Aorta (tissue), 1 donor: Measurements from ENCODE around the gene CEP57L1.

- PRO-cap = no peak
Observed at GRCh38 chr6:107902786-107903052, 55.3 kb downstream of the SEC63 start.

- PRO-cap = no peak
Observed at GRCh38 chr6:108588456-108588997, 27.8 kb downstream of the FOXO3 start.

- PRO-cap = no peak
Observed at GRCh38 chr6:108595976-108596512, 35.3 kb downstream of the FOXO3 start.

- PRO-cap = no peak
Observed at GRCh38 chr6:108639785-108640312, 79.1 kb downstream of the FOXO3 start.

DNA sequence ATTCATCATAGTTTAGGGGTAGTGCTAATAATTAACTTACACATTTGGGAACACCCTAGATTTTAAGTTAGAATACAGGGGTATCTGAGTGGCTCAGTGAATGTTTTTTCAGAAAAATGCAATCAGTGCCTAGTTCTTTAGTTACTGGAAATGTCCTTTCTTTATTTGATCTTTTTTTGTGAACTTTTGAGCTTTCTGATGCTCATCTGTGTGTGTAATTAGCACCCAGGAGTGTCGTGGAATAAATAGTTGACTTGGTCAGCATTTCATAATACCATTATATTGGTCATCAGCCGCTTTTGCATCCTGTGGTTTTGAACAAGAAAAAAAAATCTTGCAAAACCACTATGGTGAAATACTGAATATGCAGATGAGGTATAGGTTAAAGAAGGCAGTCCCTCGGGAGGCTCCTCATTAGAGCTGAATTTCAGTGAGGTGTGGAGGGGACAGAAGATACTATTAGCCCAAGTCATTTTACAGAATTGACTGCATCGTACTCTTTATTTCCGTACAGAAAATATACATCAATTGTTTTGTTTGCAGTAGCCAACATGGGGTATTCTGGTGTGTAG lies 90.0 kb downstream of the FOXO3 start:
- PRO-cap = no peak

DNA sequence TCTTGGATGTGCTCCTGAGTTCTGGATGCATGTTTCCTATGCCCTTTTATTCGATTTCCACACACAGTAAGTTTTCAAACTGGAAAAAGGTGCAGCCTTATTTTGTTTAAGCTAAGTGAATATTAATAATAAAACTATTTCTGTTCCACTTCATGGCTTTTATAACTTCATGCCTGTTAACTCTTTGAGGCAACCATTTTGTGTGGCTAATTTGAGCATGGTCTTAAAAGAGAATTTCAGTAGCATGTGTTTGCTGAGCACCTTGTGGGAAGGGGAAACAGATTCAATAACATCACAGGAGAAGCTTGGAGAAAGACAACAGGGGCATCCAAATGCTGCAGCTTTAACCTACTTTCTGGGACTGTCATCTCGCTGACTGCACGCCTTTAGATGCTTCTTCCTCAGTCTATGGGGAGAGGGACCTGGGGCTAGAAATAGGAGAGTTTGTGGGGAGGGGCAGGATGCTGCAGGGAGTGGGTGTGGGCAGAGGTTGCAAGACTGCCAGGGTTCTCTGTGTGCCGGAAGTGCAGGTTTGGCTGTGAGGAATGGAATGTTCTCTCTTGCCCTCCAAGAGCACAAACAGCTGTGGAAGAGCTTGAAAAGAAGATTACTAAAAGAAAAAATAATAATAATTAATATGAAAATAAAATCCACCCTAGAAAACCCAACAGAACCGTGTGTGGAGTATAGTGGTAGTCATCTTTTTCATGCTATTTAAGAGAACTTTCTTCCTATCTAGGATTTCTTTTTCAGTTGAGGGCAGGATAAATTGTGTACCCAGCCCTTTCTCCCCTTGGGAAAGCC lies 93.2 kb downstream of the FOXO3 start:
- PRO-cap = no peak

DNA sequence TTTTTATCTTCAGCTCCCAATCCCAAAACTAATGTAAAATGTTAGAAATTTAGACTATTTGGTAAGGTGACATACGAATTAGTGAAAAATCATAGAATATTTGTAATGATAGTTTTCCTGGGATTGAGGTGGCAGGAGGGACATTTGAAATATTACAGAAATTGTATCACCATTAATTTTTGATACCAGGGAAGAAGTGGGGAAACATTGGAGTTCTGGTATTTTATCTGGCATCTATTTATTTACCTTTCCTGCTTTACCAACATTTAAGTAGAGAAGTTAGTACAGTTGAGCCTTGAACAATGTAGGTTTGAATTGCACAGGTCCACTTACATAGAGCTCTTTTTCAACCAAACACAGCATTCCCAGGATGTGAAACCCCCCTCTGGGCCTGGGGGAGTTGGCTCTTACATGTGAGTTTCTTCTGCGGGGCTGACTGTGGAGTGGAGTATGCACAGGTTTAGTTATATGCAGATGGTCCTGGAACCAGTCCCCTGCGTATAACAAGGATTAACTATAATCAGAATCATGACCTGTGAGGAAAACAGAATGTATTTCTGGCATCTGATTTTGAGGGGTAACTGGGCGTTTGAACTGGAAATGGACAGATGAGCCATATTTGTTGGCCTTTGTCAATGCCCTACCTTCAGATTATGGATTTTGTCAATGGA lies 97.0 kb downstream of the FOXO3 start:
- PRO-cap = no peak

DNA sequence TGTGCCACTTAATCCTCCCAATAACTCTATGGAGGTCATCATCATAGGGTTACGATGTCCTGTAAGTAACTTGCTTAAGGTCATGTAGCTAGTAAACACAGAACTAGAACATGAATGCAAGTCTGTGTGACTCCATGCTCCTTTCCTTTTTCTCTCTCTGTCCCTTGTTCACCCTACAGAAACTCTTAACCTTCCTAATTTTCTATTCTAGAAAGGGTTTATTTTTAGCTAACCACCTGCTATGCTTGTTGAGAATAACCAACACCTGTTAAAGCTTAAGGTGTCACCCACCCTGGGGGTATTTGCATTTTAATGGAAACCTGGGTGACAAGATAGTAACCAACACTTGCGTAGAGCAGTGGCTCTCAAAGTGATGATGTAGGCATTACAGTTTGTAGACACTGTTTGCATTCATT lies 114.6 kb upstream of the ARMC2 start:
- PRO-cap = no peak

GRCh38 chr6:108737816-108738417 lies 110.3 kb upstream of the ARMC2 start:
- PRO-cap = no peak

DNA sequence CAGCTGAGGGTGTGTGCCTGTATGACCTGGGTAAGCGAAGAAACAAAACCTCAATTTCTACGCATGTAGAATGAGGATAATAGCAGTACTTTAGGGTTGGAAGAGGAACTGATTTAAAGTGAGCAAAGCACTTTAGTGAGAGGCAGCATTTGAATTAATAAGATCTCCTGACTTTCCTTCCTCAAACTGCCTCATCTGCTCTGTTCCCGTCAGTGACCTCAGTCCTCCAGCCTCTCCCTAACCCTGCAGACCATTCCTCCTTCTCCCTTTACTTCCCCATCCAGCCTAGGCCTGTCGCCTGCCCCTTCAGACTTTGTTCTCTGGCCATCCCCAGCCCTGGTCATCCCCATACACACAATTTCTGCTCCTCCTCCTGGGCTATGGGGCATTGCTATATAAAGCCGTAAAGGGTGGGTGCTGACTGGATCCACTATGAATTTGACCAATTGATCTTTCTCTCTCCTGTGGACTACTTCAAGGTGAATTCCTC lies 6.7 kb upstream of the ARMC2 start:
- PRO-cap = unidirectional peak, plus-strand start at position 221 of the sequence

GRCh38 chr6:108851037-108851410 lies 2.8 kb downstream of the ARMC2 start:
- PRO-cap = no peak

GRCh38 chr6:109095332-109096212 lies at the start of gene CEP57L1:
TSS of gene CEP57L1 (plus strand) at chr6:109095507.
- PRO-cap = bidirectional peak, plus-strand start at chr6:109095507, minus-strand start at chr6:109095404

- PRO-cap = no peak
Observed at GRCh38 chr6:109163392-109164197, 68.3 kb downstream of the CEP57L1 start.

DNA sequence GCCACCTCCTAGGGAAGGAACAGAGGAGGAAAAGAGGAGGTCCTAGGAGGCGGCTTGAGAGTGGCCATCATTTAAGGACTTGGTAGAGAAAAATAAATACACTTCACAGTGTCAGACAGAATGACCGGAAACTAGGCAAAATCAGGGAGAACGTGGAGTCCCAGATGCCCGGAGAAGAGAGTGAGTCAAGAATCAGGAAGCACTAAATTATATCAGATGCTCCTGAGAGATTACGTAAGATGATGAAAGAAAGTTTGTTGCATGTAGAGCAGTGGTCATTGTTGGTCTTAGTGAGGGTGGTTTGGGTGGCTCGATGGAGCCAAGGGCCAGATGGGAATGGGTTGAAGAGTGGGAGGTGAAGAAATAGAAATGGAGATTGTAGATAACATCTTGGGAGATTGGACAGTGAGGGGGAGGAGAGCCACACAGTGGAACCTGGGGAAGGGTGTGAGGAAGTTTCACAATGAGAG lies 142.3 kb downstream of the CEP57L1 start:
- PRO-cap = no peak

GRCh38 chr6:109295456-109295951 lies 86.8 kb downstream of the CD164 start:
- PRO-cap = no peak

DNA sequence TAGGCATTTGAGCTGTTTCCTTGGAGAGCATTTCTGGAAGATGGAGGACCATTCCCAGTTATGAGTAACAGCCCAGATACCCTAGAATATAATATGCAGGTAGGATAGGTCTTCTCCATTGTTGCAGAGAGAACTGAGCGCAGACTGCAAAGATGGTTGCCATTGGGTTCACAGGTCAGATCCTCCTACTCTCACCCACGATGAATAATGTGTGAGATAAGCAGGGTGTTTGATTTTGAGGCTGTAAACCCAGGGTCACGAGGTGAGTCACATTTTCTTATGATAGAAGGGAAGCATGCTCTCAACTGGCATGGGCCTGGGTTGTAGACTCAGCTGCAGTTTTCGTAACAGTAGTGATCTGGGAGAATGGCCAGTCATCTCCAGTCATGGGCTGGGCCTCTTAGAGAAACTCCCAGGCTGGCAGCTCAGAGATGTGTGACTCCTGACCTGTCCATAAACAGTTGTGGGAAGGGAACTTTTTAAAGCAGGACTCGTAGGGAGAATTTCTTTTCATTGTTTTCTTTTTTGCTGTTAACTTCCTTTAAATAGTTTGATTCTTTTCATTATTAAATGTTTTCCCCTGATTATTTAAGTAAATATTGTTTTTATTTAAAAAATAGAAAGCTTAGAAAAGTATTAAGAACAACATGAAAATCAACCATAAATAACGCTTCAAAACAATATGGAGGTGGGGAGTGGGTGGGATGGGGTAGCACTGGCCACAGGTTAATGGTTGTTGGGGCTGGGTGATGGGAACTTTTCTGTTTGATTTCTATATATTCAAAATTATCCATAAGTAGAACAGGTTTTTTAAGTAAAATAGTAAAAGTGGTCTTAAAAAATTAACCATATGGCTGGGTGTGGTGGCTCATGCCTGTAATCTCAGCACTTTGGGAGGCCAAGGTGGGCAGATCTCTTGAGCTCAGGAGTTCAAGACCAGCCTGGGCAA lies 74.0 kb downstream of the CD164 start:
- PRO-cap = no peak

DNA sequence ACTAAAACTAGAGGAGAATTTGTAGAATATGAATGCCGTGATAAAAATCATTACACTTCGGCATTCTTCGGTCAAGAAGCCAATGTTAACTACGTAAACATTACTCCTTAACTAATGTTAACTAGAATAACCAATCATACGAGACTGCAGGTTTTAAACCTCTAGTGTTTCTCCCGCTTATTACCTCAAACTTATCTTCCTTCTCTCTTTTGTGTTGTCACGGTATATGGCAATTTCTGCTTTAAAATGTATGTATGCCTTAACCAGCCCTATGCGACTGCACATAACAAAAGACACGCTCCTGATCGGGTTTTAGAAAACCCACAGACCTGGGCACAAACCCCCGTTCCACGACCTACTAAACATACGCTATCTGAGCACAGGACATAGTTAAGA lies 1.3 kb downstream of the CD164 start:
- PRO-cap = no peak

- PRO-cap = no peak
Observed at GRCh38 chr6:109382936-109383547, 775 bp upstream of the CD164 start.

DNA sequence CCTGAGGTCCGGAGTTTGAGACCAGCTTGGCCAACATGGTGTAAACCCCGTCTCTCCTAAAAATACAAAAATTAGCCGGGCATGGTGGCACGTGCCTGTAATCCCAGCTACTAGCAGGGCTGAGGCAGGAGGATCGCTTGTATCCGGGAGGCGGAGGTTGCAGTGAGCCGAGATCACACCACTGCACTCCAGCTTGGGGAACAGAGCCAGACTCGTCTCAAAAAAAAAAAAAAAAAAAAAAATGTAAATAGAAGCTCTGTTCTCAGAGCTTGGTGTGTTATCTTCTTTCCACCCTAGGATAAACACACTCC lies 1.7 kb upstream of the CD164 start:
- PRO-cap = no peak

DNA sequence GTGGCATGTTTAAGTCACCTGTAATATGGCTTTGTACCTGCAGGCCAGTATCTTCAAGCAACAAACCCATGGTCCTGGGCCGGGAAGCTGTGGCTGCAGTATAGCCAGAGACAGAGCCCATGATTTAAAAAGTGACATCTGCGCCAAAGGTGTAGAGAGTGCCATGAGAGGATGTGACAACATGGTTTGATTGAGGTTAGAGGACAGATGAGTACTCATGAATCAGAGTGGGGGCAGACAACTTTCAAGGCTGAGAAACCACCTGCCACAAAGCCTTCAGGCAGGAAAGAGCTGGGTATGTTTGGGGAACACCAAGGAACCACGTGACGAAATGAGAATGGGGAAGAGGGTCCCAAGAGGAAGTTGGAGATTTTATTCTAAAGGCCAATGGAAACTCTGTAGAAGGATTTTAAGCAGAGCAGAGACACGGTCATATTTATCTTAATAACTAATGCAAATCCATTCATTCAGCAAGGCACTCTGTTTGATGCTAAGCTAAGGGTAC lies 3.3 kb upstream of the MICAL1 start:
- PRO-cap = no peak